Breast epithelium (tissue), 2 donors: ENCODE data around the genes KCNK4, SLC22A12, PYGM and CDC42BPG.

DNA sequence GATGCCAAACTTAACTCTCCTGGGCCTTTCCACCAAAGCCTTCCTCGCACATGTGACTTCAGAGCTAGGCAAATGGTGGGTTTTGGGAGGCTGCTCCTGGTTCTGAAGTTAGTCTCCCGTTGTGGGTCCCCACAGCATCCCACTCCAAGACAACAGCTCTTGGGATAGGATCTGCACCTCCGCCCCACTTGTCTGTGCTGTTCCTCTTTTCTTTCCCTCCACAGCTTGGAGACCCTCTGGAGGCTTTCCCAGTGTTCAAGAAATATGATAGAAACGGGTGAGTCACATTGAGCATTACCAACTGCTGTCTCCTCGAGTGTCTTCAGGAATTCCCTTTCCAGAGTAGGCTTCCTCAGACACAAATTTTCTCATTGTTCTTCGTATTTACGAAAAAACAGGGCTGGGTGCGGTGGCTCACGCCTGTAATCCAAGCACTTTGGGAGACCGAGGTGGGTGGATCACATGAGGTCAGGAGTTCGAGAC lies 8.0 kb downstream of the NAA40 start:
- PRO-cap: no peak
- RAMPAGE, long total RNA, 2 experiments: no peak in any of the 2 experiments

- PRO-cap: no peak
- RAMPAGE, long total RNA, 2 experiments: no peak in any of the 2 experiments
Measured at GRCh38 chr11:64018985-64019514, 16.7 kb upstream of the FLRT1 start.

DNA sequence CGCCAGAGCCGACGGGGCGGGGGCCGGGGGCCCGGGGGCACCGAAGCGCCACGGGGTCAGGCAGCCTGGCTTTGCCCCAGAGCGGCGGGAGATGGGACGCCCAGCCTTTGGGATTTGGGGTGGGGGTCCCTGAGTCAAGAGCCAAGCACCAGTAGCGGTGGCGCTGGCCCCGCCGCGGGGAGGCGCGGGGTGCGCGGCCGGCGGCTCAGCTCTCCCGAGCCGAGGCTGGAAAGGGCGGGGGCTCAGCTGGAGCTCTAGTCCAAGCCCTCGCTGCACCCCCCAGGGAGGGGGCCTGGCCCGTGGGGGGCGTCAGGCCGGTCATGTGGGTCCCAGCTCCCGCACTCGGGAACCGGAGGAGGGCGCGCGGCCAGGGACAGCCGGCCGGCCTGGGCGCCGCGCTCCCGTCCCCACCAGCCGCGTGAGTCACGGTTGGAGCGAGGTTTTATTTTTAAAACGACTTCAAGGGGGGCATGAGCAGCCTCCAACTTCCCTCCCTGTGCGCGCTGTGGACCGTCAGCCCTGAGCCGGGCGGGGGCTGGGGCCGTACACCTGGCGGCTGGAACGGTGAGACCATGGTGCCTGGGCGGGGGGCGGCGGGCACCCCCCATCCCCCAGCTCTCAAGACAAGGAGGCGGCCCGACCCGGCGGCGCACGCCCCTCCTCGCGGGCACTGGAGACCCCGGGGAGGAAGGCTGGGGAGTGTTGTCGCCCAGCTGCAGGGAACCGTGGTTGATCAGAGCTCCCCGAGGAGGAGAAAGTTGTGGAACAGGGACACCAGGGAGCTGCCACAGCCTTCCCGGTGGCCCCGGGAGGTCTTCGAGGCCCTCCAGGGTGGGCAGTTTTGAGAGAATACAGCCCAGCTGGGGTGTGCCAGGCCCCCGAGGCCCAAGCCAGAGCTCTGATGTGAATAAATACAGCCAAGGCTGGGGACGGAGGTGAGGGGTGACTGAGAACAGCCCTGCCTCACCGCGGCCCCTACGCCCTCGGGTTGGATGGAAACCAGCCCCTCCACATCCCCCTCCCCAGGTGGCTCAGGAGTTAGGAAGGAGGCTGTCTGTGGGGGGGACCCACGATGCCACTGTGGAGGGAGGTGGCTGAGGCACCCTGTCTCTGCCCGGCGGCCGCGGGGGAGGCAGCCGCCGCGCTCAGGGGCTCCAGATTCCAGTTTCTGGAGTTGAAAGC lies 872 bp downstream of the FLRT1 start:
- PRO-cap: no peak
- RAMPAGE, long total RNA, 2 experiments: no peak in any of the 2 experiments

DNA sequence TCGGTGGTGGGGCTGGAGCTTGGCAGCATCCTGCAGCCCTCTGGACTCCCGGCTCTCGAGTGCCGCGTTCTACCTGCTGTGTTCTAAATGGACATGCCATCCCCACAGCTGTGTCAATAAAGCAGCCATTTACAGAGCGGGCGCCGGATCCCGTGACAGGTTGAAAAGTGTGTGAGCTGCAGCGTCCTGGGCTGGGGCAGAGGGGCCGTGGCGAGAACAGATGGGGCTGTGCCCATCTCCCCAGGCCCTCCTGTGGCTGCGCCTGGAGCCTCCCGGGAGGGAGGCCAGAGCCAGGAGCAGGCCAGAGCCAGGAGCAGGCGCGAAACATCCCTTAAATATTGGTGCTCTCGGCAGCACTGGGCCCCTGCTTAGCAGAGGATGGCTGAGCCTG lies 46.1 kb downstream of the FLRT1 start:
- PRO-cap: no peak
- RAMPAGE, long total RNA, 2 experiments: no peak in any of the 2 experiments

DNA sequence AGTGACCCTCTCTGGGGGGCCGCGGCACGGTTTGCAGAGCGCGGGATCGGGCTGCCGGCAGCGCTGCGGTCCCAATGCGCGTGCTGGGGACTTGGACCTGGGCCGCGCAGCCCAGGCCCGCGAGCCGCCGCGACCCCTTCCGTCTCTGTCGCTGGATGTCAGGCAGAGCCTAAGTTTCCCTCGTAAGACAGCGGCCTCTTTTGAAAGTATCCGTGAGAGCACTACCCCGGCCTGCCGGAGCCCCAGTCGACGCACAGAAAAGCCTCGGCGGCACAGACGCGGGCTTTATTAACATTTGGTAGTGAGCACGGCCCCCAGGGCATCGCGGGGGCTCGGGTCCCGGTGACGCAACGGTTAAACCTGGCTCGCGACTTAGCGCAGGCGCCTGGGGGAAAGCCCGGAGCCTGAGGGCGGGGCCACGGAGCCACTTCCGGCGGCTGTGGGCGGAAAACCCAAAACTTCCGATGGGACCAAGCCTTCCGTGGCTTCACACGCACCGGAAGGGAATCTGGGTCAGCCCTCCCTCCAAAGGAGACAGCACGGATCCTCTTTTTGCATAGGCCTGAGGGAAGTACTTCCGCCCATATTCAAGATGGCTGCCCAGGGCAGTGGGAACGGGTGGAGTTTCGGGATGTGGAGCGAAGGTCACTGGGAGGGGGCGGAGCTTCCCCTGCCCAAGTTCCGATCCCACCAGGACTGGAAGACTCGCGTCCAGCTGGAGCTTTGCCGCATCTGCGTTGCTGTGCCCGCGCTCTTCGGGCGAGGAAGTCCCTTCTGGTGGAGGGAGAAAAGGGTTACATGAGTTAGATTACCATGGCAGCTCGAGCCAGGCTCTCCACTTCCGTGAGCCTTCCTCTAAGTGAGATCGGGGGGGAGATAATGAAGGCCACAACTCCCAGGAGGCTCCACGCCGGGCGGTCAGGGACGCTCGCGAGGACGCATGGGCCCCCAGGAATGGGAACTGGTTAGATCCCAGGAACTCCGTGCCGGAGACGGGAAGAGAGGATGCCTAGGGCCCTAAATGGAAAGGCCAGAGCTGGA lies 14.6 kb downstream of the BAD start:
- PRO-cap: bidirectional peak, plus-strand start at position 102 of the sequence, minus-strand start at position 85 of the sequence; unidirectional peak, minus-strand start at position 147 of the sequence; unidirectional peak, minus-strand start at position 257 of the sequence; bidirectional peak, plus-strand start at position 677 of the sequence, minus-strand start at position 356 of the sequence; unidirectional peak, plus-strand start at position 910 of the sequence
- RAMPAGE, long total RNA, 2 experiments: start-site peak on the plus strand in 2 of 2 experiments, centred at positions 715 to 927 of the sequence, 21 to 40 reads per replicate

DNA sequence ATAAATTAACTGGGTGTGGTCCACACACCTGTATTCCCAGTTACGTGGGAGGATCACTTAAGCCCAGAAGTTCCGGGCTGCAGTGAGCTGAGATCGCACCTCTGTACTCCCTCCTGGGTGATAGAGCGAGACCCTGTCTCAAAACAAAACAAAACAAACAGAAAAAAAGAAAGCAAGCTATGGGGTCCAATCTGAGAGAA lies 1.7 kb downstream of the BAD start:
- PRO-cap: no peak
- RAMPAGE, long total RNA, 2 experiments: no peak in any of the 2 experiments

DNA sequence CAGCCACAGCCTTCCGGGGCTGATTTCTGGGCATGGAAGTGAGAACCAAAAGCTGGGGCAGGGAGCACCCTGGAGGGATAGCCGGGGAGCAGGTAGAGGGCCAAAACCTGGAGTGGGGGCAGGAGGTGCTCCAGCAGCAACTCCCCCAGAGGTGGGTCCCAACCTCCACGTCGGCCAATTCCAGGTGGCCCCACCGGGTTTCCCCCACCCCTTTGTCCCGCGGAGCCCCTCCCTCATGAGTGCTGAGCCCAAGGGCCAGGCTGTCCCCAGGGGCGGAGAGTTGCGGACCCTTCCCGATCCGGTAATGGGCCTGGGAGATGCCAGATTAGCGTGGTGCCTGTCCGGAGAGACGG lies at the start of gene KCNK4:
Gene KCNK4, plus strand, starts transcription at position 239 of the 353 bp plus-strand sequence.
- PRO-cap: no peak
- RAMPAGE, long total RNA, 2 experiments: no peak in any of the 2 experiments

- PRO-cap: no peak
- RAMPAGE, long total RNA, 2 experiments: no peak in any of the 2 experiments
Measured at GRCh38 chr11:64316409-64317373, 668 bp downstream of the TRMT112 start.

- PRO-cap: no peak
- RAMPAGE, long total RNA, 2 experiments: no peak in any of the 2 experiments
Measured at GRCh38 chr11:64329282-64329637, 10.7 kb upstream of the CCDC88B start.

DNA sequence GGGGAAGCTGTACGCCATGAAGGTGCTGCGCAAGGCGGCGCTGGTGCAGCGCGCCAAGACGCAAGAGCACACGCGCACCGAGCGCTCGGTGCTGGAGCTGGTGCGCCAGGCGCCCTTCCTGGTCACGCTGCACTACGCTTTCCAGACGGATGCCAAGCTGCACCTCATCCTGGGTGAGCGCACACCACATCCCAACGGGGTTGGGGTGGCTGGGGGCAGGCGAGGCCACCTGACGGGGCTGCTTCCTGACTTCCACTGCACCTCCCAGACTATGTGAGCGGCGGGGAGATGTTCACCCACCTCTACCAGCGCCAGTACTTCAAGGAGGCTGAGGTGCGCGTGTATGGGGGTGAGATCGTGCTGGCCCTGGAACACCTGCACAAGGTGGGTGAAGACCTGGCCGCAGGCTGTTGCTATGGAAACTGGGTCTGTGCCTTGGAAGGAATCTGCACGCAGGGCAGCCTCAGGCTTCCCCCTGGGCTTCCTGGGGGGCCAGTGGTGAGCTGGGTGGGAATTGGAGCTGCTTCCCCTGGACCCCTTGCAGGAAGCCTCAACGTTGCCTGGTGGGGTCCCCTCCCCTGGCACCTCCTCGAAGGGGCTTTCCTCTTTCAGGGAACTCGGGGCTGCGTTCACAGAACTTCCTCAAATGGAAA lies 1.4 kb downstream of the RPS6KA4 start:
- PRO-cap: no peak
- RAMPAGE, long total RNA, 2 experiments: no peak in any of the 2 experiments

DNA sequence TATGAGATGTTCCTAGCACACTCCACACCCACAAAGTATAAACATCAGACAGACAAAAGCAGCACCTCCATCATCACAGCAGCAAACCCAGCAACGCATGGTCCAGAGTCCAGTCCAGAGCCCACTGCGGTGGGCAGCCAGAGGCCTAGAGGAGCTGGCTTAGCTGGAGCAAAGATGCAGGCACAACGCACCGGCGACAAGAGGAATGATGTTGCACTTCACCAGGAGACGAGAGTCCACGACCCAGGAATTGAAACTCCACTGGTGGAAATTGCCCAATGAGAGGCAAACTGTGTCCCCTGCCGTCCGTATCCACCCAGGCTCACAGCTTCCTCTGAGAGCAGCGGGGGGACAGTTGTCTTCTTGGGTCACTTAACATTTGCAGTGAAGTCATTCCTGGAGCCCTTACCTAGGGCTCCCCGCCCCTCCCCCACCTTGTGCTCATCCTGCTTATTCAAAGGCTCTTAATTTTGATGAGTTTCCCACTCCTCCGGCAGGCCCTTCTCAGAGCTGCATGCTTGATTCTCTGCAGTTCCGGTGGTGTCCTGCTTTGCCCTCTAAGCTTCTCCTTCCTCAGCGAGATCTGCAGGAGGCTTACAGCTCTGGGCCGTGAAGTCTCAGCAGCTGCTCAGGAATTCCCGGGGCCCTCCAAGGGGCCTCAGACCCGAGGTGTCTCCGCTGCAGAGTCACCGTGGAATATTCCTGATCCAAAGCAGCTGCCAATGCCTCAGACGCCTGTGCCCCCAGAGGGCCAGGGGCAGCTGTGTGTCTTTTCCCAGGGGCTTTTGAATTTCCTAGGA lies 36.9 kb downstream of the RPS6KA4 start:
- PRO-cap: no peak
- RAMPAGE, long total RNA, 2 experiments: no peak in any of the 2 experiments

- PRO-cap: no peak
- RAMPAGE, long total RNA, 2 experiments: no peak in any of the 2 experiments
Measured at GRCh38 chr11:64447739-64448717, 89.1 kb downstream of the RPS6KA4 start.

- PRO-cap: no peak
- RAMPAGE, long total RNA, 2 experiments: no peak in any of the 2 experiments
Measured at GRCh38 chr11:64553811-64554359, 1.9 kb upstream of the SLC22A11 start.

DNA sequence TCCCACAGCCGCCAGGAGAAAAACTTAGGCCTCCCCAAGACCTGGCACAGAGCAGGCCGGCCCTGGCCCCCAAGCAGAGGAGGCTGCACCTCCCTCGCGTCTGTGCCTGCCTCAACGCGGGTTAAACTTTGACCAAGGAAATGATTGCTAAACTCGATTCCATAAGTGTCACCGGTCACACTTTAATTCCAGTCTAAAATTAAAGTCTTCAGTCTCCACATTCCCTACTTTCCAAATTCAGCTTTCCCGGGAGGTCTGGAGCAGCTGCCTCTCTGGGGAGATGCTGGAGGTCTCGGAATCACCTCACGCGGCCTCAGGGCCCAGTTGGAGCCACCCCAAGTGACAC lies at the start of gene SLC22A12:
Gene SLC22A12, plus strand, starts transcription at position 191 of the 346 bp plus-strand sequence.
- PRO-cap: no peak
- RAMPAGE, long total RNA, 2 experiments: no peak in any of the 2 experiments

DNA sequence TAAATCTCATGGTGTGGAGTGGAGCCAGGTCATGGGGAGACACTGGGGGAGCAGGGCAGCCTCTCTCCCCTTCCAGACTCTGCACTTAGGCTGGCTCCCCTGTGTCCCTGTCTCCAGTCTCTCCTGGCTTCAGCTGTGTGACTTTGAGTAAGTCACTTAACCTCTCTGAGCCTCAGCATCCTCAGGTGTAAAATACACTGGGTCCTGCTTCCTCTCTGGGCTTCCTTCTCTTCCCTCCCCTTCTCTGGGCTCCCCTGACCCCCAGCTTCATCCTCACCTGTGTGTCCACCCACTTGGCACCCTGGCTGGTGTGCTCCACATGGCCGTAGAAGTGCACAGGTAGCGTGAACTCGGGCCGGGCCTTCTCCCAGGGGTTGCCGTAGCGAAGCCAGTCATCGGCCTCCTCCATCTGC lies 2.3 kb downstream of the PYGM start:
- PRO-cap: no peak
- RAMPAGE, long total RNA, 2 experiments: no peak in any of the 2 experiments

- PRO-cap: no peak
- RAMPAGE, long total RNA, 2 experiments: no peak in any of the 2 experiments
Measured at GRCh38 chr11:64759647-64760458, at the start of gene PYGM. Gene PYGM (minus strand): TSS chr11:64759974.

DNA sequence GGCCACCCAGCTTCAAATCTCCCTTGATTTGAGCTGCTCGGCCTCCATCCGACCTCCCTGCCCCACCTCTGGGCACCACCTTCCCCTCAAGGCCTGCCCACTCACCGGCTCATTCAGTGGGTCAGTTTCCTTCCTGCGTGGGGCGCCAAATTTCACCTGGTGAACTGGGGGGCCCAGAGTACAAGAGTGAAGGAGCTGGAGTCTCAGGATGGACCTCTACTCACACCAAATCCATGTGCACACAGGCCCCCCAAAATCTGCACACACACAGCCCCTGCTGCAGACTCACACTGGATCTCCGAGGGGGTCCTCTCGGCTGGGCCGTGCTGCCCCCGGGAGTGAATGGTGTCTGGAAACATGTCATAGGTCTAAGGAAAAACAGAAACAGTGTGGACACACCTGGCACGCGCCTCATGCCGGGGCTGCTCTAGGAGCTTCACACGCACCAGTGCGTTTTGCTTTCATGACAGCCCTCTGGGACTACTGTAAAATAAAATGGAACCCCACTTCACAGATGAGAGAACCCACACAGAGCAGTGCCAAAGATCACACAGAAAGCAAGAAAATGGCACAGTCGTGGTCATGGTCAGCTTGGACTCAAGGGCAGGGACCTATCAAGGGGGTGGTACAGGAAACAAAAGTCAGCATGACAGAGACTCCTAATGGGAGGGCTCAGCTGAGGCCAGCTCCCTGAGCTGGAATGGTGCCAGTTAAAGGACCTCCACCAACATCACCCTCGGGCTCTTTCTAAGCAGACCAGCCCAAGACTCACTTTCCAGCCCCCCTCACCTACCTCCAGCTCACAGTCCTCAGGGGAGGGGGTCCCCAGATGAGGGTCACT lies 3.5 kb downstream of the MAP4K2 start:
- PRO-cap: no peak
- RAMPAGE, long total RNA, 2 experiments: no peak in any of the 2 experiments

DNA sequence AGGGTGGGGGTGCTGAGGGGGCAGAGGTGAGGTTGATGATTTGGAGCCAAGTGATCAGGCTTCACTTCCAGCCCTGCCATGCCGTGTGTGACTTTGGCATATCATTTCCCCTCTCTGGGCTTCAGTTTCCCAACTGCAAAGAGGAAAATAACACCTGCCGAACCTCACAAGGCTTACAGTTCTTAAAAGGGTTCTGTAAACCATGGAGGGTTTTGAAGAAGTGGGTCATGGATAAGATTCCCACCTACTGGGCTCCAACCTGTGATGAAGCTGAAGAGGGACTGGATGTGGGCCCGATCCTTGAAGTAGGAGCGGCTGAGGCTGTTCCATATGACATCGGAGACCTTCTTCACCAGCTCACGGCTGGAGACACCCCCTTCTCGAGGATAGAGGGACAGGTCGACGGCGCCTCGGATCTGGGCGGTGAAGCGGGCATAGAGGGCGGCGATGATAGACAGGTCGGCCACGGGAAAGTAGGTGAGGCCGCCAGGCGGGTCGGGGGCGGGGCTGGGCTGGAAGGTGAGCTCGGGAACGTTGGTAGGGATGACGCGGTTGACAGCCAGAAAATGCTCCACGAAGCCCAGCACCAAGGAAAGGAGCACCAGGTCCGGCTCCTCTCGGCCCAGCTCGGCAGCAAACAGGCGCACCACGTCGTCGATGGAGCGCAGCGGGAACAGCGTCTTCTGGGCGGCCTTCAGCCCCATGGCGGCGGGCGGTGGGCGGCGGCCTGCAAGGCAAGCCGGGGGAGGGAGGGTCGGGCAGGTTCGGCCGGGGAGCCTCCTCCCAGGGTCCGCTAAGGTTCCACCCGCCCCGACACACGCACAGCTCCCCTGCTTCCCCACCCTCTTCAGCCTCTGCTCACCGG lies 713 bp downstream of the MEN1 start:
- PRO-cap: no peak
- RAMPAGE, long total RNA, 2 experiments: no peak in any of the 2 experiments

- PRO-cap: bidirectional peak, plus-strand start at chr11:64844857, minus-strand start at chr11:64844763
- RAMPAGE, long total RNA, 2 experiments: no peak in any of the 2 experiments
Measured at GRCh38 chr11:64843953-64845368, at the start of gene CDC42BPG. Gene CDC42BPG (minus strand): TSS chr11:64844653.

GRCh38 chr11:64872133-64872678 lies 6.2 kb downstream of the EHD1 start:
- PRO-cap: no peak
- RAMPAGE, long total RNA, 2 experiments: no peak in any of the 2 experiments